ENCODE data around the gene FIGLA.

GRCh38 chr2:69680304-69680735 lies 36.8 kb upstream of the AAK1 start:
- PRO-cap, result no peak
- RAMPAGE, long total RNA, 3 experiments, result no peak in any of the 3 experiments

DNA sequence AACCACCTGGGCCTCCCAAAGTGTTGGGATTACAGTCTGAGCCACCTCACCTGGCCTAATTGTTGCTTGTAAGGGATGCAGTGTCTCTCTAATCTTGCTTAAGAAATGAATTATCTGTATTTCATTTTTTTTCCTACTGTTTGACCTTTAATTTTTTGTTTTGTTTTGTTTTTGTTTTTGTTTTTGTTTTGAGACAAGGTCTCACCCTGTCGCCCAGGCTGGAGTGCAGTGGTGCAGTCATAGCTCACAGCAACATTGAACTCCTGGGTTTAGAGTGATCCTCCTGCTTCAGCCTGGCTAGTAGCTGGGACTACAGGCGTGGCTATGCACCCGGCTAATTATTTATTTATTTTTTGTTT lies 1.7 kb upstream of the ANXA4 start:
- PRO-cap, result no peak
- RAMPAGE, long total RNA, 3 experiments, result no peak in any of the 3 experiments

- PRO-cap, result no peak
- RAMPAGE, long total RNA, 3 experiments, result no peak in any of the 3 experiments
Observed at GRCh38 chr2:69756002-69756526, 14.1 kb downstream of the ANXA4 start.

- PRO-cap, result no peak
- RAMPAGE, long total RNA, 3 experiments, result no peak in any of the 3 experiments
Observed at GRCh38 chr2:69779695-69780100, 37.8 kb downstream of the ANXA4 start.

GRCh38 chr2:69935694-69936419 lies 20.9 kb downstream of the MXD1 start:
- PRO-cap, result no peak
- RAMPAGE, long total RNA, 3 experiments, result start-site peak on the minus strand in 1 of 3 experiments, at chr2:69936014-69936139 at its widest, 5 reads per replicate

GRCh38 chr2:70086001-70086882 lies 1.0 kb upstream of the PCBP1 start:
- PRO-cap, result bidirectional peak, plus-strand start at chr2:70086301, minus-strand start at chr2:70086267; bidirectional peak, plus-strand start at chr2:70086484, minus-strand start at chr2:70086353; unidirectional peak, minus-strand start at chr2:70086636; unidirectional peak, minus-strand start at chr2:70086674
- RAMPAGE, long total RNA, 3 experiments, result start-site peak on the minus strand in 3 of 3 experiments, at chr2:70086271-70086497 at its widest, 6 to 46 reads per replicate

DNA sequence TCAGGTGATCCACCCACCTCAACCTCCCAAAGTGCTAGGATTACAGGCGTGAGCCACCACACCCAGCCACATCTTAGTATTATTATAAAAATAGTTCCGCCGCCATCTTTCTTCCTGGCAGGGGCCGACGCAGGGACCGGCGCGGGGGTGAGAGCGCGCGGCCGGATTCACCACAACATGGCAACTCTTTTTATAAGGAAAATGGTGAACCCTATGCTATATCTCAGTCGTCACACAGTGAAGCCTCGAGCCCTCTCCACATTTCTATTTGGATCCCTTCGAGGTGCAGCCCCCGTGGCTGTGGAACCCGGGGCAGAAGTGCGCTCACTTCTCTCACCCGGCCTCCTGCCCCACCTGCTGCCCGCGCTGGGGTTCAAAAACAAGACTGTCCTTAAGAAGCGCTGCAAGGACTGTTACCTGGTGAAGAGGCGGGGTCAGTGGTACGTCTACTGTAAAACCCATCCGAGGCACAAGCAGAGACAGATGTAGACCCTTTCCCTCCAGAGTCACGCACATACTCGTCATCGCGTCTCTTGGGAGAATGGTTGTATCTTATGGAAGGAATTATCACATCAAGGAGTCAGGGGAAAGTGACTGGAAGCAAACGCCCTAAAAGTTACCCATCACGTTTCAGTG lies 15.2 kb downstream of the PCBP1 start:
- PRO-cap, result no peak
- RAMPAGE, long total RNA, 3 experiments, result no peak in any of the 3 experiments

DNA sequence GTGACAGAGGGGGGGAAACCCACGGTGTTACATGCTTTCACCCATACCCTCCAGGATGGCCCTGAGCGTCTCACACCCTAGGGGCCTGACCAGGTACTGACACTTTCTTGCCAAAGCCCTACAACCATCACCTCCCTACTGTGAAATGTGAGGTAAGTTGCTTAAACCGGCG lies 49.8 kb downstream of the C2orf42 start:
- PRO-cap, result no peak
- RAMPAGE, long total RNA, 3 experiments, result no peak in any of the 3 experiments

- PRO-cap, result no peak
- RAMPAGE, long total RNA, 3 experiments, result no peak in any of the 3 experiments
Observed at GRCh38 chr2:70258301-70259172, 600 bp downstream of the PCYOX1 start.

- PRO-cap, result no peak
- RAMPAGE, long total RNA, 3 experiments, result no peak in any of the 3 experiments
Observed at GRCh38 chr2:70481347-70482060, 72.1 kb downstream of the TGFA start.

- PRO-cap, result no peak
- RAMPAGE, long total RNA, 3 experiments, result no peak in any of the 3 experiments
Observed at GRCh38 chr2:70552501-70553319, 916 bp downstream of the TGFA start.

DNA sequence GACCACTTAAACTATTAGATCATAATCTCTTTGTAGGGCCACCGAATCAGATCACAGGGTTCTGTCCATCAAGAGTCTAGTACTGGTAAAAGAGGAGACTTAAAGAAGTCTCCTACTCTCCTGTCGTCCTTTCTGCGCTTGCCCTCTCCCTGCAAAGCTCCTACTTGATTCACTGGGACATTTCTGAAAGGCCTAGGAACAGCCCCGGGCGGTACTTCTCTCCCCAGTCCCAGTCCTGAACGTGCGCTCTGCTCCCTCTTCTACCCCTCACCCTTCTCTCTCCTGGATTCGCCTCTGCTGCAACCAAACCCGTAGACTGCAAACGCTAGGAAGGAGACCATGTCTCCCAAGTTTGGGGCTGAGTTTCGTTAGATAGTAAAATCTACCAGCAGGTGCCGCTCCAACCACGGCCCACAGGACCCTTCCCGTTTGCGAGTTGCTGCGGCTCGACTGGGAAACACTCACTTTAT lies 1.0 kb downstream of the FIGLA start:
- PRO-cap, result no peak
- RAMPAGE, long total RNA, 3 experiments, result no peak in any of the 3 experiments

- PRO-cap, result no peak
- RAMPAGE, long total RNA, 3 experiments, result no peak in any of the 3 experiments
Observed at GRCh38 chr2:70790369-70791051, at the start of gene FIGLA. TSS of gene FIGLA (minus strand) at chr2:70790643.

- PRO-cap, result no peak
- RAMPAGE, long total RNA, 3 experiments, result no peak in any of the 3 experiments
Observed at GRCh38 chr2:71050145-71050437, 18.4 kb upstream of the NAGK start.

DNA sequence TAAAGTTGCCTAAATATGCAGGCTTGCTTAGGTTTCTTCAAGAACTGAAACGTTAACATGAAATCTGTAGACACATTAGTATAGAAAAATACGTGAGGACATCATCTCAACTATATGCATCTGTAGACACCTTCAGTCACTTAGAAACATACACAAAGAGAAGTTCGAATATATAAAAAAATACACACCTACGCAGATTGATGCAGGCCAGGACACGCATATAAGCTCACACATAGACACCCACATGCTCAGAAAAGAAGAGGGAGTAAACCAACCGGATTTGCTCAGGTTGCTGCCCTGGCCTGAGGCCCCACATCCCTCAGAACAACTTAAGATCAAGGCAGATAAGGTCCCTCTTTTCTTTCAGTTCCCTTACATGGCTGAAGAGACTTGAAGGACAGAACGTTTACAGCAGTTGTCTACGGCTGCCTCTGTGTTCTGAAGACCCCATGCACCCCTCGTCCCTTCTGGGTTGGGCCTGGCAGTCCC lies 4.5 kb upstream of the NAGK start:
- PRO-cap, result no peak
- RAMPAGE, long total RNA, 3 experiments, result no peak in any of the 3 experiments

DNA sequence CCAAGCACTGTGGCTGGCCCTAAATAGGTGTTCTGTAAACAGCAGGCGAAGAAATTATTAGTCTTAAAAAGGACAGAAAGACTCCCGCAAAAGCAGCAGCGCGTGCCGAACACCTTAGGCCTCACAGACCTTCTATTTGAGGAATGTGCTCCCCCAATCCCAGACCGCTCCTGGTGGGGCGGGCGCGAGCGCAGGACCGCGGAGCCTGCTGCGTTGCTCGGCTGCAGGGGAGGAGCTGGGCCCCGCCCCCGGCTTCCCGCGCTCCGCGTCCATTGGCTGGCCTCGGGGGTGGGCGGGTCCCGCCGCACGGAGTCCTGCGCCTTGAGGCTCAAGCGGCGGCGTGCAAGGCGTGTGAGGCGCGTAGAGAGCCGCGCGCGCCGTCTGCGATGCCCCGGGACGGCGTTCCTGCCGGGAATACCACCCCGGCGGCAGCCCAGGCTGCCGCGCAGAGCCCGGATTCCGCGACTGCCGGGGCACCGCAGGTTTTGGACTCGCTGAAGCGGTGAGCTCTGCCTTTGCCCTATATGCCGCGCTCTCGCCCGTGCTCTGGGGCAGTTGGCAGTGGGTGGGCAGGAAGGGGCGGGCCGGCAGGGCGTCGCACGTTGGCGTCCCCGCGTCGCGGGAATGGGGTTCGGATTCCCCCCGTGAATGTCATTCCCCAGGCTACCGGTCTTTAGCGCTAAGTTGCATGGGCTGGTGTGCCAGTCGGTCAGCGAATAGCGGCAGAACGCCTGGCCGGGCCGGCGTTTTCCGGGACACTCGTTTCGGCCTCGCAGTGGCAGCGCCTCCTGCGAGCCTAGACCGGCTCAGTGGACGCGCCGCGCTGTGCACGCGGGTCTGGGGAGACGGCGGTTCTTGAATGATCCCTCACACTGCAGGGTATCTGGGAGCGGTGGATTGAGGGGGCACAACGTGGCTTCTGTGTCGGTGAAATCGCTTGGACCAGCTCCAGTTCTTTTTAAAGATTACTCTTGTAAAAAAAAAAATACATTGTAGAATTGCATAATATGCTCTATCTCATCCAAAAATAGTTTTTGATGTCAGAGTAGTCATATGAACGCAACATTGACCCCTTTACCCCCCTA lies 49.7 kb upstream of the PAIP2B start:
- PRO-cap, result bidirectional peak, plus-strand start at position 341 of the sequence, minus-strand start at position 198 of the sequence; bidirectional peak, plus-strand start at position 682 of the sequence, minus-strand start at position 548 of the sequence; unidirectional peak, minus-strand start at position 798 of the sequence
- RAMPAGE, long total RNA, 3 experiments, result start-site peak on the plus strand in 3 of 3 experiments, centred at positions 341 to 357 of the sequence, 36 to 132 reads per replicate

DNA sequence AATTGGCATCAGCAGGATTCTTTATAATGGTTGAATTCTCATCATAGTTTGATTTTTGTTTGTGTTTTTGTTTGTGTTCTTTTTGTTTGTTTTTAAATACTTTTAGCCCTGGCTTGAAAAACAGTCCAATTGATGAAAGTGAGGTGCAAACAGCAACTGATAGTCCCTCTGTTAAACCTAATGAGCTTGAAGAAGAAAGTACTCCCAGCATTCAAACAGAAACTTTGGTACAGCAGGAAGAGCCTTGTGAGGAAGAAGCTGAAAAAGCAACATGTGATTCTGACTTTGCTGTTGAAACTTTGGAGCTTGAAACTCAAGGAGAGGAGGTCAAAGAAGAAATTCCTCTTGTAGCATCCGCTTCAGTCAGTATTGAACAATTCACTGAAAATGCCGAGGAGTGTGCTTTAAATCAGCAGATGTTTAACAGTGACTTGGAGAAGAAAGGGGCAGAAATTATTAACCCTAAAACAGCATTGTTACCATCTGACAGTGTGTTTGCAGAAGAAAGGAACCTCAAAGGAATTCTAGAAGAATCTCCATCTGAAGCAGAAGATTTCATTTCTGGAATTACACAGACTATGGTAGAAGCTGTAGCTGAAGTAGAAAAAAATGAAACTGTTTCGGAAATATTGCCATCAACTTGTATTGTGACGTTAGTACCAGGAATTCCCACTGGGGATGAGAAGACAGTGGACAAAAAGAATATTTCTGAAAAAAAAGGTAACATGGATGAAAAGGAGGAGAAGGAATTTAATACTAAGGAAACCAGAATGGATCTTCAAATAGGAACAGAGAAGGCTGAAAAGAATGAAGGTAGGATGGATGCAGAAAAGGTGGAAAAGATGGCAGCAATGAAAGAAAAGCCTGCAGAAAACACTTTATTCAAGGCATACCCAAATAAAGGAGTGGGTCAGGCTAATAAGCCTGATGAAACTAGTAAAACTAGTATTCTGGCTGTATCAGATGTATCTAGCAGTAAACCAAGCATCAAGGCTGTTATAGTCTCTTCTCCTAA lies 43.5 kb upstream of the DYSF start:
- PRO-cap, result no peak
- RAMPAGE, long total RNA, 3 experiments, result no peak in any of the 3 experiments

DNA sequence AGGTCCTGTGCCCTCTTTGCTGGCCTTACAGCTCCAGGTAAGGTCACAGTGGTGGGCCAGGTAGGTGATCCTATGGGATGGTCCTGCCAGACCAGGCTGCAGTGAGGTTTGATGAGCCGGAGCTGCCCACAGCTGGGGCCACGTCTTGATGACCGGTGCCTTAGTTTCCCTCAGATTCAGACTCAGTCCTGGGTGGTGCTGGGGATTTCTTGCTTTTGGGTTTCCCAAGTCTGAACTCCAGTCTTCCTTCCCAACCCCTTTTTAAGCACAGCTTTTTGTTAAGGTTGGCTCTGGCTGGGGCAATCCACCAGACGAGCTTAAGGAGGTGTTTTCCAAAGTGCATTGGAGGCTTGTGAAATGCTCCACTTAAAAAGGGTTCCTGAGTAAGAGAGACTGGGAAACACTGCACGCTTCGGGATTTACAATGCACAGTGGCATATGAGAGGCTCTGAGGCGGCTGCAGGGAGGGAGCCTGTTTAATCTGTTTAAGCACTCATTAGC lies 127.5 kb downstream of the DYSF start:
- PRO-cap, result no peak
- RAMPAGE, long total RNA, 3 experiments, result no peak in any of the 3 experiments

DNA sequence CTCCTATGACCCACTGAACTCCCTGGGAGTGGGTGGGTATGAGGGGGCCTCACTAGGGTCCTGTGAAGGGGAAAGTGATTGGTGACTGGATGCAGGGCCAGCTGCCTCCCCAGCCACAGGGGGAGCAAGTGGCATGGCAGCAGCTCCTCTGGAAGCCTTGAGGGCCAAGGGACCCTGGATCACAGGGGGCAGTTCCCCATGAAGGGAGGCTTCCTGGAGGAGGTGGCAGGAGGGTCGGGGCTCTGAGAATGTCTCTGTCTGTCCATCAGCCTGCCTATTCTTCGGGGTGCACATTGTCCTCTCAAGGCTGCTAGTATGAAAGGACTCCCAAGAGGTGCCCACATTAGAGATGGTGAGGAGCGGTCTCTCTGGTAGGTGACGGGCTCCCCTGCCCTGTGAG lies 235.9 kb downstream of the DYSF start:
- PRO-cap, result no peak
- RAMPAGE, long total RNA, 3 experiments, result no peak in any of the 3 experiments

DNA sequence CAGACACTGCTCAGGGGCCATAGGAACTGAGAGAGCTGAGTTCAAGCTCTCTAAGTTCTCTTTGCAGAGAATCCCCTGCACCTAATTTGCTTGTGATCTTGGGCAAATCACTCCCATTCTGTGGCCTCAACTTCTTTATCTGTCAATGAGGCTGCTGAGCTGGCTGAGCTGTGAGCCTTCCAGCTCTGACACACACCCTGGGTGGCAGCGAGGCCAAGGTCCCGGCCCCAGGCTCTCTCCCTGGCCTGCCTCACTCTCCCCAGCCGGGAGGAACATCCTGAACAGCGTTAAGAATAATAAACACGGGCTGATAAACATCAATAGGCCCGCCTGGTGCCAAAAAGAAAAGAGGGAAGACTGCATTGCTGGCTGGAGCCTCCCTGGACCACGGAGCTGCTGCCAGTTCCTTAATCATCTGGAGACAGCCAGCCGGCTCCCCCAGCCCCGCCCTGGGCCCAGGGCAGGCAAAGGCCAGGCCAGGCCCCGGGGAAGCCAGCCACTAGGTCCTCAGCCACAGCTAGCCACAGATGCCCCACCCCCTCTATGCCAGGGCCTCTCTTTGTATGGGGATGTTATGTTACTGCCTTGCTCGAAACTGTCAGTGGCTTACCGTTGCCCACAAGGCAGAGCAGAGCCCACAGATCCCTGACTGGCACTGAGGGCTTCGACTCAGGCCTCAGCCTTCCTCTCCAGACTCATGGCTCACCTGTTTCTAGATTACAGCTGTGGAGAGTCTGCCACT lies 280.4 kb downstream of the DYSF start:
- PRO-cap, result bidirectional peak, plus-strand start at position 495 of the sequence, minus-strand start at position 423 of the sequence
- RAMPAGE, long total RNA, 3 experiments, result no peak in any of the 3 experiments